H9 (cell line): ENCODE results near the genes BIRC5 and LGALS3BP.

GRCh38 chr17:77829473-77830912 is 128.5 kb upstream of the TNRC6C start:
- PRO-cap: no peak

- PRO-cap: bidirectional peak, plus-strand start at chr17:77834777, minus-strand start at chr17:77834668
Observed at GRCh38 chr17:77834514-77834876, 124.0 kb upstream of the TNRC6C start.

DNA sequence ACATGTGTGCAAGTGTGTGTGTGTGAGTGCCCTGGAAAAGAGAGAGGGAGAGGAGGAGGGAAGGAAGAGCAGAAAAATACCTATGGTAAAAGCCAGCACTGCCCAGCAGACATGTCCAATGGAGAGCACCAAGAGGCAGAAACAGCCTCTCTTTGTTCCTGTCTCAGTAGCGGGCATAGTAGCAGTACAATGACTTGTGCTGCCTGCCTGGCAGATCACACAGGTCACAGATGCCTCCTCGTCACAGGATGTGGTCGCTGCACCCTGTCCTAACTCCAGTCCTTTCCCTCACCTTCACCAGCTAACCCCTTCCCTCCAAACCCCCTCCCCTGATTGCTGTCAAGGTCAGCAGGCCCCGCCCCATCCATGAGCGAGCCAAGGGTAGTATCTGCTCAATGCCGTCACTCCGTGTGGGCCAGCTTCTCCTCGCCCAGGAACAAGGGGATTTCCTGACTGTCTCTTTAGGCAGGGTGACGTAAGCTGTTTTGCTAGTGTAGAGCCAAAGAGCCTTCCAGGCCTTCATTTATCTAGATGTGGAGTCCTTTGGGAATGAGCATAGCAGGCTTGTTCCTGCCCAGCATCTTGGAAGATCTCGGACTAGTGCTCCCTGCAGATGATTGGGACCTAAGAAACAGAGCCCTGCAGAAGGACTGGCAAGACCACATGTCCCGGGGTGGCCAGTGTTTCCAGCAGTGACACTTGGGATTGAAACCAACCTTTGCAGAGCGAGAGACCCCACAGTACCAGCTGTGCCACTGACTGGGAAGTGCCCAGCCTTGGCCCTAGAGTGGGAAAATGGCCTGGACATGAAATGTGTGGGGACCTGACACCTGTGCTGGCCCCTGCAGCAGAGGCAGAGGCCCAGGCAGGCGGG is 75.9 kb upstream of the TNRC6C start:
- PRO-cap: no peak

GRCh38 chr17:77957247-77958351 is 904 bp upstream of the TNRC6C start:
- PRO-cap: bidirectional peak, plus-strand start at chr17:77958022, minus-strand start at chr17:77958025

GRCh38 chr17:78093455-78093745 is 35.2 kb downstream of the TMC6 start:
- PRO-cap: no peak

GRCh38 chr17:78113802-78114833 is 14.4 kb downstream of the TMC6 start:
- PRO-cap: no peak

- PRO-cap: bidirectional peak, plus-strand start at chr17:78127491, minus-strand start at chr17:78127340
Observed at GRCh38 chr17:78126833-78128093, 1.3 kb downstream of the TMC6 start.

DNA sequence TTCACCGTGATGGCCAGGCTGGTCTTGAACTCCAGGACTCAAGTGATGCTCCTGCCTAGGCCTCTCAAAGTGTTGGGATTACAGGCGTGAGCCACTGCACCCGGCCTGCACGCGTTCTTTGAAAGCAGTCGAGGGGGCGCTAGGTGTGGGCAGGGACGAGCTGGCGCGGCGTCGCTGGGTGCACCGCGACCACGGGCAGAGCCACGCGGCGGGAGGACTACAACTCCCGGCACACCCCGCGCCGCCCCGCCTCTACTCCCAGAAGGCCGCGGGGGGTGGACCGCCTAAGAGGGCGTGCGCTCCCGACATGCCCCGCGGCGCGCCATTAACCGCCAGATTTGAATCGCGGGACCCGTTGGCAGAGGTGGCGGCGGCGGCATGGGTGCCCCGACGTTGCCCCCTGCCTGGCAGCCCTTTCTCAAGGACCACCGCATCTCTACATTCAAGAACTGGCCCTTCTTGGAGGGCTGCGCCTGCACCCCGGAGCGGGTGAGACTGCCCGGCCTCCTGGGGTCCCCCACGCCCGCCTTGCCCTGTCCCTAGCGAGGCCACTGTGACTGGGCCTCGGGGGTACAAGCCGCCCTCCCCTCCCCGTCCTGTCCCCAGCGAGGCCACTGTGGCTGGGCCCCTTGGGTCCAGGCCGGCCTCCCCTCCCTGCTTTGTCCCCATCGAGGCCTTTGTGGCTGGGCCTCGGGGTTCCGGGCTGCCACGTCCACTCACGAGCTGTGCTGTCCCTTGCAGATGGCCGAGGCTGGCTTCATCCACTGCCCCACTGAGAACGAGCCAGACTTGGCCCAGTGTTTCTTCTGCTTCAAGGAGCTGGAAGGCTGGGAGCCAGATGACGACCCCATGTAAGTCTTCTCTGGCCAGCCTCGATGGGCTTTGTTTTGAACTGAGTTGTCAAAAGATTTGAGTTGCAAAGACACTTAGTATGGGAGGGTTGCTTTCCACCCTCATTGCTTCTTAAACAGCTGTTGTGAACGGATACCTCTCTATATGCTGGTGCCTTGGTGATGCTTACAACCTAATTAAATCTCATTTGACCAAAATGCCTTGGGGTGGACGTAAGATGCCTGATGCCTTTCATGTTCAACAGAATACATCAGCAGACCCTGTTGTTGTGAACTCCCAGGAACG is at the start of gene BIRC5:
Gene BIRC5 (plus strand): TSS at position 315 of the 1,137 bp plus-strand sequence.
- PRO-cap: bidirectional peak, plus-strand start at position 349 of the sequence, minus-strand start at position 120 of the sequence

DNA sequence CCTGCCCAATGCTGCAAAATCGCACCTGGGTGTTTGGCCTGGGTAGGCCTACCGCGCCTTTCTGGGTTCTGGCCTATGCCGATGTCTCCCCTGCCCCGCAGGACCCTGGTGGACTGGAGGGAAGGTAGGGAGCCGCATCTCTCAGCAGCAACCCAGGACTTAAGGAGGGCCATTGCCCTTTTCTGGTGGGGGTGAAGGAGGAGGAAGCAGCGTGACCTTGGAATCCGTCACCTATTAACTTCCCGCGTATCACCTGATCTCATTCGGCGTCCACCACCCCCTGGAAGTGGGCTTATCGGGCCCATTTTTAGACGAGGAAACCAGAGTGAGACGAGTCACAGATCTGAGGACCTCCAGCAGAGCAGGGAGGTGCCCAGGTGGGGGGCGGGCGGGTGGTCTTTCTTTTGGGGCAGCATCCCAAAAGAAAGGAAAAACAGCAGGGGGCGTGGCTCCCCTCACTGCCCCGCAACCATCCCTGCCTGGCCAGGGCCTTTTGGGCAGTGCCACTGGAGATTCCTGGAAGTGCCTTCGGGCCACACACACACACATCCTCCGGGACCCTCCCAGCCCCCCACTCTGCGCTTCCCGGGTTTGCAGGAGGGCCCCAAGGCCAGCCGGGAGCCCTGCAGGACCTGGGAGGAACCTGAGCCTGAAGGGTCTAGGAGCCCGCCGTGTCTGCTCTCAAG is 36.5 kb downstream of the TMEM235 start:
- PRO-cap: no peak

DNA sequence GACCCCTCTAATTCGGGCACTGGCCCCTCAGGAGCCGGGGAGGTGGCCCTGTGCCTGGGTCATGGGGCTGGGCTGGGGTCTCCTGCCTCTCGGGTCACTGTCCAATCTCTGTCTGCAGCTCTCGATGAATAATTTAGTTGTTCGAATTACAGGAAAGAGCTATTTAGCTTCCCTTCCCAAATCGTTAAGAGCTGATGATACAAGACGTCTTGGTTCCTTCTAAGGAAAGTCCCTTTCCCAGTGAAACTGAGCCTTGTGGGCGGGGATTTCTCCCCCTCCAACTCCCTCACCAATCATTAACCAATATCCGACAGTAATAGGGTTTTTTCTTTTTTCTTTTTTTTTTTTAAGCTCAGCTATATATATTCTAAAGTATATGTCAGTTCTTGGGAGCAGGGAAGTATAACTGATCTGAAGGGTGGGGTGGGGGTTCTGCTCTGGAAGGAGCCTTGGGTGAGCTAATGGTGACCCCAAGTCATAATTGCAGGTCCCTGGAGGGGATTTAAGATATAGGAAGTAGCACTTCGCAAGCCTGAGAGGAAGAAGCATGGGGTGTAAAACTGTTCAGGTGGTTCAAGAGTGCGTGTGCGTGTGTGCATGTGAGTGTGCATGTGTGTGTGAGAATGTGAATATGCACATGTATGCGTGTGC is 43.0 kb downstream of the SOCS3 start:
- PRO-cap: unidirectional peak, minus-strand start at position 201 of the sequence

- PRO-cap: no peak
Observed at GRCh38 chr17:78343156-78344169, 16.4 kb downstream of the SOCS3 start.

- PRO-cap: no peak
Observed at GRCh38 chr17:78427982-78428660, 49.7 kb downstream of the PGS1 start.

- PRO-cap: no peak
Observed at GRCh38 chr17:78652919-78653493, 75.8 kb upstream of the DNAH17 start.

DNA sequence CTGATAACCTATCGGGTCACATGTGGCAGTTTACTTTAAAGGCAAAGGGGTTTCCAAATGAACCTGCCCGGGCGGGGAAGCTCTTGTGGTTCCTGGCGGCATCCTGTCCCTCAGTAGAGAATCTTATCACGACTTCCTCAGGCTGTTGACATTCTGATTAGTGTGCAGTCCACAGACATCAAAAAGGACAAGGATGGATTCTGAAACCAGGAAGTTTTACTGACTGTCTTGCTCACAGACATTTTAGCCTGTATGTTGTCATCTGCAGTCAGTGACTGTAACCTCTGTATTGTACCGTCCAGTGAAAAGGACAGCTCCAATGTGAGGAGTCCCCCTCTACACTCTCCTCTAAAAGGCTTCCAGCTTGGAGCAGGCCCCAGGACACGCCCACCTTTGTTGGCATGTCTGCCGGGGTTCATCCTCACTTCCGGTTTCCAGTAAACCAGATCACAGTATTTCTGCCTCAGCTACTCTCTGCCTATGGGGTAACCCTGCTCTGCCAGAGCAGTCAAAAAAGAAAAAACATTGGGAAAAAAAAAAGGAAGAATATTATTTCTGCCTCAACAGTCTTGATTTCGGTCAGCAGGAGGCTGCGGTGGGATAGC is 88.9 kb upstream of the DNAH17 start:
- PRO-cap: no peak

DNA sequence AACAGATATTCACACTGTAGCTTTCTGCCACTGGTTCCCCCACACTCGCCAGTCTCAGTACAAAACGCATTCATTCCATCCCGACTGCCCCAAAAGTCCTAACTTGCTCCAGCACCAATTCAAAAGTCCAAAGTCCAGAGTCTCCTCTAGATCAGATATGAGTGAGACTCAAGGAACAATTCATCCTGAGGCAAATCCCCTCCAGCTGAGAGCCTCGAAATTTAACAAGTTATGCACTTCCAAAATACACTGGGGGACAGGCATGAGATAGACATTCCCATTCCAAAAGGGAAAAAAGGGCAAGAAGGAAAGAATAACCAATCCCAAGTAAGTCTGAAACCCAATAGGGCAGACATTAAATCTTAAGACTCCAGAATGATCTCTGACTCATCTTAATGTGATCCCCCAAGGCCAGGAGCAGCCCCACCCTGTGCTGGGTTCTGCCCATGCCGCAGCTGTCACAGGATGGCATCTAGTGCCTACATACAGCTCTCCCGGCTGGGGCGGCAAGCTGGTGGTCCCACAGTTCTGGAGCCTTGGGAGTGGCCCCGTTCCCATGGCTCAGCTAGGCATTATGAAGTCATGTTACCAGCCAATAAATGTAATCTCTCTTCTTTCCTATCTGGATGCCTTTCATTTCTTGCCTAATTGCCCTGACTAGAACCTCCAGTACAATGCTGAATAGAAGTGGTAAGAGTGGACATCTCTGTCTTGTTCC is 95.5 kb upstream of the DNAH17 start:
- PRO-cap: no peak

DNA sequence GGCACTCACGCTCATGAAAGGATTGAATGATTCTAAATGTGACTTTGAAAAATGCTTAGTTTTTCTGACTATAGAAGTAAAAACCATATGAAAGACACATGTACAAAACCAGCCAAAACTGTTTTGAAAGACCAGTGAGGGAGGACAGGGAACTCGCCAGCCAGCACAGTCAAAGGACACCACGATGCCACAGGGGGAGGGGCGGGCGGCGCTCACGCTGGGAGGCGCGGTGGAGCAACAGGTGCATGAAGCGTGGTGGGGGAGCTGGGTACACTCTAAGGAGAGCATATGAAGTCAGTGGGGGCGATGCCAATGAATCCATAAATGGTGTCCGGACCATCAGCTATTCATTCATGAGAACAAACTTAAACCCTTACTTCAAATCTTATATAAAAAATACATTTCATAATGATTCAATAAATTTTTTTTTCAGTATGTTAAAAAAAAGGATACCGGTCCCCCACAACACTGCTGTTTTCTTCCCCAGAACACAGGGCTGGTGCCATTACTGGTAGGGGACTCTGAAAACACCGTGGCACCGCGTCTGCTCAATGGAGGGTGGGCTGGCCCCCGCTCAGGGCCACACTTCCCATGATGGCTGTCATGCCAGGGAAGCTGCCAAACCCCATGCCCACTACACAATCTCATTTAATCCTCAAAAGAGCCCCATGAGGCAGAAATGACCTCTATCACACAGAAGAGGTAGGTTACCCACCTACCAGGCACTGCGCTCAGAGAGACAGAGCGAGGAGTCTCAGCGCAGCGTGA is 101.1 kb upstream of the DNAH17 start:
- PRO-cap: no peak

DNA sequence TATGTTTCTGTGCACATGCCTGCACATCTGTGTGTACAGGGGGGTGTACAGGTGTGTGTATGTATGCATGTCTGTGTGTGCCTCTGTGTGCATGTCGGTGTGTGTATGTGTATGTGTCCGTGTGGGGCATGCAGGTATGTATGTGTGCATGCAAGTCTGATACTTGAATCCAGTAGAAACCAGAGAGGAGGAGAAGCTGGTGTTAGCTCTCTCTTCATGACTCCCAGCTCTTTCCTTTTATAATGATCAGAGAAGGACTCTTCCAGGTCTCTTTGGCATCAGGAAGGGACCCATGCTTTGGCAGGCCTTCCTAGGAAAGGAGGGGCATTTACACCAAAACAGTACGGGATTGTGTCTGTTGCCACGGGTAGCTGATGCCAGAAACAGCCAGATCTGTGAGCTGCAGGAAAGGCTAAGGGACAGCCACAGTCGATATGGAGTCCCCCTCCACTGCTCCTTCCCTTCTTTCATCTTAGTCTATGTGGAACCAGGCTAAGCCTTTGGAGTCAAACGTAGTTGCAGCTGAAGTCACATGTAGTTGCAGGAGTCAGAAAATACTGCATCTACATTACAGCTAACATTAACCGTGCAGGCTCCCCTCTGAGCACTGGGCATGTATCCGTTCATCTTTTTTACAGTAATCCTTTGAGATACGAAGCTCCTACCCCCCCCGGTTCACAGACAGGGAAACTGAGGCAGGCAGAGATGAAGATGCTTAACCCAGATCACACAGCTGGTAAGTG is 9.3 kb downstream of the CEP295NL start:
- PRO-cap: no peak

- PRO-cap: no peak
Observed at GRCh38 chr17:78922777-78923268, 2.4 kb downstream of the TIMP2 start.

GRCh38 chr17:78979612-78980374 is at the start of gene LGALS3BP:
LGALS3BP (minus strand) TSS chr17:78979923.
- PRO-cap: bidirectional peak, plus-strand start at chr17:78980076, minus-strand start at chr17:78979923

- PRO-cap: no peak
Observed at GRCh38 chr17:78985850-78986498, 6.3 kb upstream of the LGALS3BP start.